Epithelial cell of proximal tubule (primary cell): ENCODE measurements around a stretch of chr7.

GRCh38 chr7:130939789-130940561, 206.0 kb upstream of the KLF14 start:
- RAMPAGE, long total RNA, result no peak
- RRBS, result no CpG with 5 or more reads among the region's 5 CpGs

DNA sequence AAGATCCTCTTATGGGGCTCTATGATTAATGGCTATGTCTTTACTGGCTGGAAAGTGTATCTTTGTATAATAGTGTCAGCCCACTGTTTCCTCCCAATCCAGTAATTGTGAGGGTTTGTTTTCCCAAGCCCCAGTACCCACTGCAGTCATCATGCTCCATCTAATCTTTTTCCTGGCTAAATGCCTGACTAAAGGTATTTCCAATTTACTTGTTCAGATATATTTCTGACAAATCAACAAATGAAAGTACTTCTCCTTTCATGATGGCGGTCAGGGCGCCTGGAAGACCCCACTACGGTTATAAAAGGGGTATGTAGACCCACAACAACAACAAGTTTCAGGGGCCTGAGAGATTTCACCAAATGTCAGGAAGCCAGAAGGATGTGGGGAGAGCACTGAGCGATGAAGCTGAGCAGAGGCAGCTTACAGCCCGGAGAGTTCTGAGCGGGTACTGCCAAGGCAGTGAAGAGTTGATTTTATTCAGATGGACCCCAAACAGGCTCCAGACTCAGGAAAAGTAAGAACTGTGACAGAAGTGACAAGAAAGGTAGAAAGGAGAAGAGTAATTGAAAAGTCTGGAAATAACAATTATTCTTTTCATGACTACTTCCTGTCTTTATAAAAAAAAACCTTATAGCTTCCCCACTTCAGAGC, 222.7 kb upstream of the KLF14 start:
- RAMPAGE, long total RNA, result no peak
- RRBS, result no CpG with 5 or more reads among the region's 6 CpGs

GRCh38 chr7:130962374-130962774, 228.4 kb upstream of the KLF14 start:
- RAMPAGE, long total RNA, result no peak
- RRBS, result no CpG with 5 or more reads among the region's 4 CpGs

DNA sequence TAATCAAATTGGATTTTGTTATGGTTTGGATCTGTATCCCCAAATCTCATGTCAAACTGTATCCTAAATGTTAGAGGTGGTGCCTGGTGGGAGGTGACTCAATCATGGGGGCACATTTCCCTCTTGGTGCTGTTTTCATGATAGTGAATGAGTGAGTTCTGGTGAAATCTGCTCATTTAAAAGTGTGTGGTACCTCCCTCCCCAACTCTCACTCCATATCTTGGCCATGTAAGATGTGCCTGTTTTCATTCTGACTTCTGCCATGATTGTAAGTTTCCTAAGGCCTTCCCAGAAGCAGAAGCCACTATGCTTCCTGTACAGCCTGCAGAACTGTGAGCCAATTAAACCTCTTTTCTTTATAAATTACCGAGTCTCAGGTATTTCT, 239.7 kb upstream of the KLF14 start:
- RAMPAGE, long total RNA, result no peak
- RRBS, result no CpG with 5 or more reads among the region's 1 CpG

GRCh38 chr7:131013145-131013466, 279.1 kb upstream of the KLF14 start:
- RAMPAGE, long total RNA, result no peak
- RRBS, result no CpG with 5 or more reads among the region's 7 CpGs

GRCh38 chr7:131028287-131028673, 294.3 kb upstream of the KLF14 start:
- RAMPAGE, long total RNA, result no peak
- RRBS, result no CpG with 5 or more reads among the region's 2 CpGs

- RAMPAGE, long total RNA, result no peak
- RRBS, result no CpG with 5 or more reads among the region's 6 CpGs
Measured at GRCh38 chr7:131032760-131033204, 294.9 kb upstream of the MKLN1 start.

DNA sequence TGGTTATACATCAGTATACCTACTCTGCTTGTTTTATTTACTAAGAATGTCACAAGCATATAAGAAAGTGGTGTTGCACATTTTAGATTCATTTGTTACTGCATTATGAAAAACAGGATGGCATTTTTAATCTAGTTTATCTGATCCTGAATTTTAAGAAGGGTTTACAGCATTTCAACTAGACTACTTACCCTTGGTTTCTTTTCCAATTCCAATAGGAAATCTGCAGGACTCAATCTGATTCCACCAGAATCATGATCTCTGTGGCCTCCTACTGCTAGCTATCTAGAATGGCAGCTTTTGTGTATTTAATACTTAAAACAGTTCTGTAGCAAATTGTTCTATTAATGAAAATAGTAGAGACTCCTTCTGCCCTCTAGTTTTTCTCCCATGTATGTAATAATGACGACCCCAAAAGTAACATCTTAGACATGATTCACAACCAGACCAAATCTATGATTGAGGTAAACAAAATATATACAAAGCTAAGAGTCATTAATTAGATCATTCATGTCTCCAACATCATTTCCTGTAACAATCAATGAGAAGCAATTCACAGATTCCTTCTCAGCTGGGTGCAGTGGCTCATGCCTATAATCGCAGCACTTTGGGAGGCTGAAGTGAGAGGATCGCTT, 259.1 kb upstream of the MKLN1 start:
- RAMPAGE, long total RNA, result no peak
- RRBS, result no CpG with 5 or more reads among the region's 3 CpGs

- RAMPAGE, long total RNA, result no peak
- RRBS, result no CpG with 5 or more reads among the region's 4 CpGs
Measured at GRCh38 chr7:131092496-131092909, 235.2 kb upstream of the MKLN1 start.

- RAMPAGE, long total RNA, result no peak
- RRBS, result no CpG with 5 or more reads among the region's 4 CpGs
Measured at GRCh38 chr7:131093509-131093915, 234.2 kb upstream of the MKLN1 start.

- RAMPAGE, long total RNA, result no peak
- RRBS, result no CpG with 5 or more reads among the region's 6 CpGs
Measured at GRCh38 chr7:131098165-131098618, 229.5 kb upstream of the MKLN1 start.

- RAMPAGE, long total RNA, result no peak
- RRBS, result no CpG with 5 or more reads among the region's 4 CpGs
Measured at GRCh38 chr7:131099241-131099499, 228.5 kb upstream of the MKLN1 start.

DNA sequence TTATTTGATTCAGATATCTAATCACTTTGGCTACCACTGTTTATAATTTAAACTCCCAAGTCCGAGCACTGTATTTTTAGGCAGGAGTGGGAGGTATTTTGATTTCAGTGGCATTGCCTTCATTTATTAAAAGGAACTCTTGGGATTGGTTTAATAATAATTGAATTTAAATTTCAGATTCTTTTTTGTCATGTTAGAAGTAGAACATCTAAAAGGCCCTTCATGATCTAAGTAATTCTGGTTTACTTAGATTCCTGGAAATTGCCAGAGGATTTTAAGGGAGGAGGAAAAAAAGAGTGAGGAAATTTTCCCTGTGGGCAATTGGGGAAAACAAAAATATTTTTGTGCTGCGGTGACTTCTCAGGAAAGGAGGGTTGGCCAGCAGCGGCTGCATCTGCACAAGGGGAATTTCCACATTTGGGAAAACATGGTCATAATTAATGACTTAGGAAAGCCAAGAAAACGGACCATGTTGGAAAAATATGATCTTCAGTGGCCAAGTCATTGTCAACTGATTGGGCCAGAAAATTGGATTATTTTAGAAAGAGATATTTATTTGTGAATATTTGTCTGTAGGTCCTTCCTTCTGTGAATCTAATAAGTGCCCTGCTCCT, 124.5 kb upstream of the MKLN1 start:
- RAMPAGE, long total RNA, result no peak
- RRBS, result no CpG with 5 or more reads among the region's 4 CpGs

DNA sequence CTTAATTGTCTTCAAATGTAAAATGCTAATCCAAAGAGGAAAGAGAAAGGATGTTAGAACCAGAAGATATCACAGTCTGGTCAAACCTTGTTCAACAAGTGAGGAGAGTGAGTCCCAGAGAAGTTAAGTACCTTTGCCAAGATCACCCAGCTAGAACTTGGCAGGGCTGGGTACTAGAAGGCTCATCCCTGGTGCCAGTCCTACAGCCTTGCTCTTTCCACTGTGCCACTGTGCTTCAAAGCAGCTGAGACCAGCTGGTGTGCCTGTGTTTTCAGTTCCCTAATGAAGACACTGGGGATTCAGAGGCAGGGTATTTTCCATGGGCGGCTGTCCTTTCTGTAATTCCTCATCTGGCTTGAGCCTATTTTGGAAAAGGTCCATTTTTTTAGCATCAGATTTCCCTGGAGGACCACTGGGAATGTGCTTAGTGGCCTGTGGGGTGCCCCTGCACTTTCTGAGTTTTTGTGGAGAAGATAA, 54.7 kb upstream of the MKLN1 start:
- RAMPAGE, long total RNA, result no peak
- RRBS, result no CpG with 5 or more reads among the region's 1 CpG

DNA sequence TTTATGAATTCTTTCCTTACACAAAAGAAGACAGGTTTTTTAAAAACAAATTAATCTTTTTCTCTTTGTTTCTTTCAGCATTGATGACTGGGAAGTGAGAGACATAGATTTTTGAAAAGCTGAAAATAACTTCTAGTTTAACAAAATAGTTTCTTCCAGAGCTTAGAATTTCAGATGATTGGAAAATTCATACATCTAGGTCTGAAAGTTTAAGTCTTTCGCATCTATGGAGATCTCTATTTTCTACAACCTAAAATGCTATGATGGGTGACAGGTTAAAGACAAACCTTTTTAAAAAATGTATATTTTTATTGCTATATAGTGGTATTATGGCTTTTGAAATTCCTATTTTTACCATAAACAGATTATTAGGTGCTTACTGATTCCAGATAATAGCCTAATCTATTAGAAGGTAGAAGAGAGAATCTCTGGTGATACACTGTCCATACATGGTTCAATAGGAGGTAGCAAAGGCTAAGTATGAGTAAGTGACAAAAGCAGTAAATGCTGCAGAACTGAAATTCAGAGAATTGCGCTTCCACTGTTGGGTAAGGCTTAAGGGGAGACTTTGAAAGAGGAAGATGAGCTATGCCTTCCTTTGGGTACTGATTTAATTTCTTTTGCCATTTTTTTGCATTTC, 15.0 kb downstream of the MKLN1 start:
- RAMPAGE, long total RNA, result no peak
- RRBS, result no CpG with 5 or more reads among the region's 2 CpGs

- RAMPAGE, long total RNA, result no peak
- RRBS, result no CpG with 5 or more reads among the region's 11 CpGs
Measured at GRCh38 chr7:131506210-131506471, 50.3 kb downstream of the PODXL start.

DNA sequence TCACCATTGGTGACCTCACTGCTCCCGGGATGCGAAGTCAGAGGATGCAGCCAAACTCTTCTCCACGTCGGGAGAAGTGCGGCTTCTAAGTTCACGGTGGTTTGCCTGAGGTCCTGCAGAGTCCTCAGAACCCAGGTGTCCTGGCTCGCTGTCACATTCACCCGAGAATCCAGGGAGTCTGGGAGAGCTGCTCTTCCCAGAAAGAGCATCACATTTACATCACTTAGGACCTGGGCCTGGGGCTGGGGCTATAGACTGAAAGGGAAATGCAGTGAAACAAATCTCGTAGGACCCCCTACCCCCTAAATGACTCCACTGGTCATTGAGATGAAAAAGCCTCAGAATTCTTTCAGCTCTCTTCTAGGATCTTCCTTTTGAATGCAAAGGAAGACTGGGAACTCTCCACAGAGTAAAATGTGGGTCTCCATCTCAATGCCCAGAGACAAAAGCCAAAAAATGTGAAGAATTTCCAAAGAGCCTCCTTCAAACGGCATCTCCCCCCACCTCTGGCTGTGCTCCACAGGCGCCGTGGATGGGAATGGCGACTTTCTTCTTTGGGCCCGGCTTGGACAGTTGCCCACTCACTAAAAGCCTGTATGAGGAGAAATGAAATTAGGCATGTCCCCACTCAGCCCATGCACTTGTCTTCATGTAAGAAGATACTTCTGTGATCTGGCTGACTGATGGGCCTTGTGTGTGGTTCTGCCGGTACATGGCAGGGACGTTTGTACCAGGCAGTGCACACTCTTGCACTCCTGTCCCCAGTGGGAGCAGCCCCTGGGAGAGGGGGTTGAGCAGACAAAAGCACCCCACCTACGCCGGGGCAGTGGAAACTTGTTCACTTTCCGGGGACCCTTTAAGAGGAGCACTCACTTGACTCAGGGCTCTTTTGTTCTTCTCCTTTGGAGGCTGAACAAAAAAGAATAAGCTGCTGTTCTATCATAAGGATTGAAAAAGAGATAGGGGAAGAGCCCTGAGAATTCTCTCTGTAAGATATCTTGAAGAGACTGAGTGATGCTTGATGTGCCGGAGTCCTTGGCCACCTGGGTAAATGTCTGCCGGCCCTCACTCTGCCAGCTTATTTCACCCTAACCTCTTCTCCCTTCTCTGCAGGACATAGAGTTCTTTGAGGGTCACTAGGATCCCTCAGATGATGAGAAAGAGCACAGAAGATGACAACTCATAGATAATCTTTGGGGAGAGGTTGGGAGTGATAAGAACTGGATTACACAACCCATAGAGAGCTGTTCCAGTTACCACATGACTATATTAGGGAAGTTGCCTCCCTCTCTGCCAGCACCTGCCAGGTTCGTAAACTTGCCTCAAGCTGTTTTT, 49.2 kb upstream of the PODXL start:
- RAMPAGE, long total RNA, result no peak
- RRBS, result 80% methylated on average over 2 of the region's 22 CpGs

DNA sequence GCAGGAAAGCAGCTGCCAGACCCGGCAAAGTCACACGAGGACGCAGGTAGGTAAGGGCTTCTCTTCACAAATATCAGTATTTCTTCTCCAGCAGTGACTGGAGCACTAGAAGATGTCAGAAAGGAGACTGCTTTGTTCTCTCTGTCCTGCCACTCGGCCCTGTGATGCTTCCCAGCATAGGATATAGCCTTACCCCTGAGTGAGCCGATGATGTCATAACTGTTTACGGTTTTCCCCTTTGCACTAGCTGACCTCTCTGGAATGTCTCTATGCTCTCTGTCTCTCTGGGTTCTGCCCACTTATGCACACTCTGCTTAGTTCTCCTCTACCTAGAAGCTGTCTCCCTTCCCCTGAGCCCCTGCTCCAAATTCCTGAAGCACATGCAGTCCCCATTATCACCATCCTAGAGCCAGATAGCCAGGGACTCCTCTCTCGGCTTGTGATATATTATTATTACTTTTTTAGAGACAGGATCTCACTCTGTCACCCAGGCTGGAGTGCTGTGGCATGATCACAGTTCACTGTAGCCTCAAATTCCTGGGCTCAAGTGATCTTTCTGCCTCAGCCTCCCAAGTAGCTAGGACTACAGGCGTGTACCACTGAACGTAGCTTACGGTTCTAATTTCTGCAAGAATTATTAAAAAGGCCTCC, 167.6 kb upstream of the PODXL start:
- RAMPAGE, long total RNA, result no peak
- RRBS, result no CpG with 5 or more reads among the region's 10 CpGs

DNA sequence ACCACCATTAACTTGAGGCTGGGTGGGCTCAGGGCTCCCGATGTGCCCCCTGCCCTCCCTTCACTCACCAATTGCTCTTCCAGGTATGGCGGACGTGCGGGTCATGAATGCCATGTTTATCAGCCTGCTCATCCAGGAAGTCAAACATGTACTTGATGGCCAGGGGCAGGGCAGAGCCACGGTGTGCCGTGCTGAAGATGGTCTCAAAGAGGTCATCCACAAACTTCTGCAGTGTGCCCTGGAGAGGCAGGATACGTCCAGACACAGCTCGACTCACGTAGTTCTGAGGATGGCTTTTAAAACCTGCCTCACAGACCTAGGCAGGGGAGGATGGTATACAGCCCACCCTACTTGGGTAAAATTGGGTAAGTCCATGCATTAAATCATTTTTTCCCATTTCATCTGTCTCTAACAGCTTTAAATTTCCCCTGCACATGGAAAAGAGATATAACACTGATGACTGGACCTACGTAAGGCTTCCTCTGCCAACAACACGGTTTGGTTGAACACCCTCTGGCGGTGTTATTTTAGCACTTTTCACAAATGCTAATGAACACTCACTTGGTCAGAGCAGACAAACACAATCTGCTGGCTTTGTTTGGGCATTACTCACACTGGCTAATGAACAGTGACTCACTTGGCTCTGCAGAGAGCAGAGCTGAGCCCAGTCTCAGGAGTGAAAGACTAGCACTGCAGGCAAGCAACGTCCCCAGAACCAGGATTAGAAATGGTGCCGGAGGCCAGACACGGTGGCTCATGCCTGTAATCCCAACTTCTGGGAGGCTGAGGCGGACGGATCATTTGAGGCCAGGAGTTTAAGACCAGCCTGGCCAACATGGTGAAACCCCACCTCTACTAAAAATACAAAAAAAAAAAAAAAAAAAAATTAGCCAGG, 431.0 kb downstream of the PLXNA4 start:
- RAMPAGE, long total RNA, result no peak
- RRBS, result no CpG with 5 or more reads among the region's 17 CpGs

GRCh38 chr7:132480501-132481064, 95.7 kb downstream of the PLXNA4 start:
- RAMPAGE, long total RNA, result no peak
- RRBS, result 91% methylated on average over 2 of the region's 10 CpGs